ENCODE measurements around the gene PER2.

DNA sequence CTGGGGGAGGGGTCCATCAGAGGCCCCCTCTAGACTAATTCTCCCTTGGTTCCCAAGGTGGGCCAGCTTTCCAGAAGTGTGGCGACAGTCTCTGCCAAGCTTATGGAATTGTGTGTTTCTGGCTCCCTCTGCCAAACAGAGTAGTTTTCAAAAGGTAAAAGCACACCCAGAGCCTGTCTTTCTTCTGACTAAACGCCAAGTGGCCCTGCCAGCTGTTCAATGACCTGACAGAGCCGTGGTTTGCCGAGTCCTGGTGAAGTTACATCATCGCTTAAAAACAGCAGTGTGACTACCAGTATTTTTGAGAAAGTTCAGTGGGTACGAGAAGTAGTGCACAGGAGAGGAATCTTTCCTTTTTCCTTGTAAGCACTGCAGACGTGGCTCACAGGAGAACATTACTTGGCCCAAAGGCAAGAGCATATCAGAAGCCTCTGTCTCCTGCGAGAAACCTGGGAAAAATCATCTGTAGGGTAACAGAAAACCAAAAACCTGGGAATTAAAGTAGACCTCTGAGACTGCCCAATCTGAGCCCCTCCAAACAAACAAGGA is 1.8 kb downstream of the PER2 start:
- RAMPAGE, total RNA = no peak

- RAMPAGE, total RNA = no peak
Observed at GRCh38 chr2:238287069-238287317, 1.4 kb downstream of the PER2 start.

DNA sequence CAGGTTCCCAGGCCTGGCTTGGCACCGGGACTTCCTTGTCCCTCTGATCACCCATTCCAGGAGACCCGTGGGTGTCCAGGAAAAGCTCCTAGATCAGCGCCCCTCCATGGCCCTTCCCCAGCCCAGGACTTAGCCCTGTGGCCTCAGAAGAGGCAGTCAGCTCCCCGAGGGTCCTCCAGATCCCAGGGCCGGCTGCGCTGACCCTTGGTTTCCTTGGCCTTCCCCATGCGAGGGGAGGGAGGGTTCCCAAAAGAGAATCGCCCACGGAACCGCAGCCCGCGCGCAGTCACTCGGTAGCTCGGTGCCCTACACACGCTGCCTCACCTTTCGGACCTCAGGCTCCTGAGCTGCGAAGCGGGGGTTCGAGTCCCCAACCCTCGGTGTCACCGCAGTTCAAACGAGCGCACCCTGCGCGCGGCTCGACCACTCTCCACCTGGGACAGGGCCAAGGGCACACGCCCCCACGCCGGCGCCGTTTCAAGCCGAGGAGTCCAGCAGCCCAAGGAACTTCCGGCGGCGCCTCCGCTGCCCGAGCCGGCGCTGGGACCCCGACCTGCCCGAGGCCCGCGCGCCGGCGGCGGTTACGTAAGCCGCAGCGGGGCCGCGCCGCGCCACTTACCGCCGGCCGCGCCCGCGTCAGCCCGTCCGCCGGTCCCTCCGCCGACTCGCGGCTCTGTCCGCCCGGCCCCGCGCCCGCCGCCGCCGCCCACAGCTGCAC is at the start of gene PER2:
Gene PER2 (minus strand): TSS at position 586 of the 718 bp plus-strand sequence.
- RAMPAGE, total RNA = no peak

- RAMPAGE, total RNA = no peak
Observed at GRCh38 chr2:238332679-238333124, 12.4 kb downstream of the TRAF3IP1 start.

DNA sequence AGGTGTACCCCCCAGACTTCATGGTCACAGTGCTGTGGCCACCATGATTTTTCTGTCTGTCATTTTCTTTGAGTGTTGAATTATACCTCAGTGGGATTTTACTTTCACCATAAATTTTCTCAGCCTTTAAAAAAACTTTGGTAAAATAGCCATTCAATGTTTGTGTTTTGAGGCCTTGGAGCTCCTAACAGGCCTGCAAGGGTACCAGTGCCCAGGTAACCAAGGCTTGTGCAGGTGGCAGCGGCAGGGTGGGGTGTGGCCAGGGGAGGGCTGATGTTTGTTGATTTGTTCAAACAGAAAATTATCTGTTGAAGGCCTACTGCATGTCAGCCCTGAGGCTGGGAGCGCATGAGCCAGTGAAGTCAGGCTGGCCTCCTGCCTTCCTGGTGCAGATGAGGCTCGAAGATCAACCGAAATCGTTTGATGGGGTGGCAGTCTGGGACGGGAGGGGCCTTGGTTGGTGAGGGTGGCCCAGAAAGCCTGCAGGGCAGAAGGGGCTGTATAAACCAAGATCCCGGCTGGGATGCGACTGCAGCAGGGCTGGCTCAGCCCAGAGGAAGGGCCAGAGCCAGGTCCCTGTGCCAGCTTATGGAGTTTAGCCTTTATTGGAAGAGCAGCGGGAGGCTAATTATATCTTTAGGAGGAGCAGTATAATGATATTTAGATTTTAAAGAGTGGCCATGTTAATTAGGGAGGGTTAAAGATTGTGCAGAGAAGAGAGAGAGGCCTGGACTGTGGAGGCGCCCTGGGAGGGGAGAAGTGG is 24.8 kb downstream of the TRAF3IP1 start:
- RAMPAGE, total RNA = no peak

DNA sequence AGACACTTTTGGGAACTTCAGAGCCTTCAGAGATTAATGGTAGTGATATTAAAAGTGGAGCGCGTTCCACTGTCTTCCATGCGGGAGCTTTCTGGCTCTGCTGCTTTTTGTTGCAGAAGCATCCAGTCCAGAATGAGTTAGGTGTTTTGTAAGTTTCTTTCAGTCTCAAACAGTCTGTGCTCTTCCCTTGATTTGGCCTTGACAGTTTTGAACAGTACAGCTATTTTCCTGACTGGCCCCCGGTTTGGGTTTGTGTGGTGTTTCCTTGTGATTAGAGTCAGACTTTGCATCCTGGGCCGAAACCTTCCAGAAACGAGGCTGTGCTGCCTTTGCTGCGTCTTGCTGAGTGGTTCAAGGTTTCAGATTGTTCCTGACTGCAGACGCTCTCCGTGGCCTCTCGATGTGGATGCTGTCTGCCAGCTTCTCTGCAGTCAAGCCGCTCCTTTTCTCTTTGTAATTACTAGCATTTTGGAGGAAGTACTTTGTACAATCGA is 49.0 kb downstream of the TRAF3IP1 start:
- RAMPAGE, total RNA = no peak

DNA sequence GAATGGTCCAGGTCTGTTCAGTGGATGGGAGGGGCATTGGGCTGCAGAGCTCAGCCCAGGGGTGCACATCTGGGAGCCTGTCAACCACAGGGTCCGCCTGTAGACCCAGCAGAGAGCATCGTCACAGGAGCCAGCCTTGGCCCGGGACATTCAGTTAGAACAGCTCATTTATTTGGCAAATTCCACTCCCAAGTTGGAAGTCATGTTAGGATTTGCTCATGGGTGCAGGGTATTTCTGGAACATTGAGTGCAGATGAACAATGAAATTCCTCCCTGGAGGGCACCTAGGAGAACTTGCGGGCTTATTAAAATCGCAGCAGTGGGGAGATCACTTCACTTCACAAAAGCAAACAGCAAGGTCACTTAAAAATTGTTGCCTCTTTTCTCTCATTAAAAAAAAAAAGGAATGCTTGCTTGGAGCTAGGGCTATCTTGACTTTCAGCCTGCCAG is 119.8 kb upstream of the TWIST2 start:
- RAMPAGE, total RNA = no peak

- RAMPAGE, total RNA = no peak
Observed at GRCh38 chr2:238894750-238895426, 47.0 kb downstream of the TWIST2 start.

DNA sequence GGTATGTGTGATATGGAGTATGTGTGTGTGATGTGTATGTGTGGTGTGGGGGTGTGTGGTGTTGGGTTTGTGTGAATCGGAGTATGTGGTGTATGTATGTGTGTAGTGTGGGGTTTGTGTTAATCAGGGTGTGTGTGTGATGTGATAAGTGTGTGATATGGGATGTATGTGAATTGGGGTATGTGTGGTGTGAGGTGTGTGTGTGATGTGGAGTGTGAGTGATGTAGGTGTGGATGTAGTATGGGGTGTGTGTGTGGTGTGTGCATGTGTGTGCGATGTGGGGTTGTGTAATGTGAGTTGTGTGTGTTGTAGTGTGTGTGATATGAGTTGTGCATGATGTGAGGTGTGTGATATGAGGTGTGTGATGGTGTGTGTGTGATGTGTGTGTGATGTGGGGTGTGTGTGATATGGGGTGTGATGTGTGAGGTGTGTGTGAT is 54.4 kb downstream of the TWIST2 start:
- RAMPAGE, total RNA = no peak

- RAMPAGE, total RNA = no peak
Observed at GRCh38 chr2:239154149-239154724, 246.6 kb downstream of the HDAC4 start.

- RAMPAGE, total RNA = no peak
Observed at GRCh38 chr2:239157776-239158272, 243.0 kb downstream of the HDAC4 start.

- RAMPAGE, total RNA = no peak
Observed at GRCh38 chr2:239239342-239240365, 161.2 kb downstream of the HDAC4 start.

GRCh38 chr2:239267976-239268669 is 132.7 kb downstream of the HDAC4 start:
- RAMPAGE, total RNA = no peak

DNA sequence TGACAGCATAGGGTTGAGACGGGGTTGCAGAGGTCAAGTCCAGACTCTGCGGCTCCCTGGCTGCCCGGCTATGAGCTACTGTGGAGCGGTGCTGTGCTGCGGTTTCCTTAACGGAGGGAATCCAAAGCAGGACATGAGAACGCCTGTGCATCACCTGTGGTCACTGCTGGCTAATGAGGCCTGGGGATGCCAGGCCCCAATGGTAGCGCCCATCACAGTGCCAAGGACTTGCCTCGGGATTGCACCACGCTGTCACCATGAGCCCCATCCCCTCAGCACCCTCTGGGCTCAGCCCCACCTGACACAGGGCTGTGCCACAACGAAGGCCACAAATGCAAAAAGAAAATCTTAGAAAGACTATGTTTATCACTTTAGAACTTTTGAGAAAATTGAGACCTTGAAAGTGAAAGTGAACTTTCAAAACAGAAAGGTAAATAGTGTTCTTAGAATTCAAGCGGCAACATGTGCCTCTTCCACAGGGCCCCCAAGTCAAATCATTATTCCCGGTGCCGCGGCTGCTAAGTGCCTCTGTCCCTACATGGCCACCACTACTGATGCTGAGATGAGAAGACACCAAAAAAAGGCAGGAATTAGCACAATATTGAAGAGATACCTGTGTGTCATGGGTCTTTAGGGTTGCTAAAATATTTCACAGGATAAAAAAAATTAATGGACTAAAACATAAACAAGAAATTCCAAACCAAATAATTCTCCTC is 103.2 kb downstream of the HDAC4 start:
- RAMPAGE, total RNA = no peak

DNA sequence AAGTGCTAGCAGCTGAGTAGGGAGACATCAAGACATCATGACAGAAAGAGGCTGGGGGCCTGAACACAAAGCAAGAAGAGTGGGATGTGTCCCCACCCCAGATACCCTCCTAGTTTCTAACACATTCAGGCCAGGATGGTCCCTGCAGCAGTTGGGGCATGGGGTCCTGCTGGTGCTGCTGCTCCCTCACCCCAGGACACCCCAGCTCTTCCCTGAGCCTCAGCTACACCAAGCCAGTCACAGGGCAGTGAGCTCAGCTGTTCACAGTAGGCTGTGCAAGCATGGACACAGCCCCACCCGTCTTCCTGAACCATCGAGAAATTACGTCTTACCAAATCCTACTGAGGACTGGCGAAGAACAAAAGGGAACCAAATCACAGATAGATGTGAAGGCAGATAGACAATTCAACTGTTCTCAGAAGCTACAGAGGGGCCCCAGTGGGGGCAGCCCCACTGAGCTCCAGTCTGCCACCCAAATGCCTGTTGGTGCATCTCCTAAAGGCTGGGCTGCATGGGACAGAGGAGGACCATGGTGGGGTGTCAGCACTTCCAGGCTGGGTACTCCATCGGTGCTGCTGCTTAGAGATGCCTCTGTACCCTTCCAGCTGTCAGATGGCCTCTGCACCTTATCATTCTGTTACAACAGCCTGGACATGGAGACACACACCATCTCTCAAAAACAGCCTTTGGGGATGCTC is 60.7 kb downstream of the HDAC4 start:
- RAMPAGE, total RNA = no peak

GRCh38 chr2:239396722-239397883 is 3.7 kb downstream of the HDAC4 start:
- RAMPAGE, total RNA = no peak

- RAMPAGE, total RNA = no peak
Observed at GRCh38 chr2:239938476-239938965, 86.6 kb downstream of the NDUFA10 start.

GRCh38 chr2:239953424-239954078 is 71.6 kb downstream of the NDUFA10 start:
- RAMPAGE, total RNA = no peak

- RAMPAGE, total RNA = no peak
Observed at GRCh38 chr2:239956638-239957165, 68.4 kb downstream of the NDUFA10 start.

DNA sequence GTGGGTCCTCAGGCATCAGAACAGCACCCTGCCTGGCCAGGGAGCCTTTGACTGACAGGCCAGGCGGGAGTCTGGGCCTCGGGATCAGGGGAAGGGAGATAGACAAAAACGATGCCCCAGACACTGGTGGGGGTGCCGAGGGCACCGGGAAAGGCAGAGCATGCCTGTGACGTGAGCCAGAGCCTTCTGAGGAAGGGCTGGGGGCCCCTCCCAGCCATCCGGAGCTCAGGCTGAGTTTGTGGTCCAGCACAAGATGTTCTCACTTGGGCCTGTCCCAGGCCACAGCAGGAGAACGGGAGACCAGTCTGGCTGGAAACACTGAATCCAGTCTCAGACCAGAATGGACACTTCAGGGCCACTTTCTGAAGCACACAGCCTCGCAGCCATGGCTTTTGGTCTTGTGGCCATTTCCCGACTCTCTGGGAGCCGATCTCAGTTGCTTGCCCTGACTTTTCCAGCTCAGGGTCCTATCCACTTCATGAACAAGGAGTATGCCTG is 134.9 kb upstream of the GPC1 start:
- RAMPAGE, total RNA = no peak